Measurements from ENCODE around the genes NCF4 and MPST.

DNA sequence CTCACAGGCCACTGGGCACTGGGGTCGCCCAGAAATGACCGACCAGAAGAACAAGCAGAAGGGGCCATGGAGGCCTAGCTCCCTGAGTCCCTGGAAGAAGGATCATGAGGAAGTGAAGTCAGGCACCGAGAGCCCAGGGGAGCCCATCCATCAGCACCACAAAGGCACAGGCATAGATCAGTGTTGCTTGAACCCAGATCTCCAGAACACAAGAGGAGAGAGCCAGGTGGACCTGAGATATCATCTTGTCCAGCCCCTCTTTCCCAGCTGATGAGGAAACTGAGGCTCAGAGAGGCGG lies 21.2 kb downstream of the APOL3 start:
- PRO-cap = no peak
- RRBS = no CpG with 5 or more reads among the region's 4 CpGs

DNA sequence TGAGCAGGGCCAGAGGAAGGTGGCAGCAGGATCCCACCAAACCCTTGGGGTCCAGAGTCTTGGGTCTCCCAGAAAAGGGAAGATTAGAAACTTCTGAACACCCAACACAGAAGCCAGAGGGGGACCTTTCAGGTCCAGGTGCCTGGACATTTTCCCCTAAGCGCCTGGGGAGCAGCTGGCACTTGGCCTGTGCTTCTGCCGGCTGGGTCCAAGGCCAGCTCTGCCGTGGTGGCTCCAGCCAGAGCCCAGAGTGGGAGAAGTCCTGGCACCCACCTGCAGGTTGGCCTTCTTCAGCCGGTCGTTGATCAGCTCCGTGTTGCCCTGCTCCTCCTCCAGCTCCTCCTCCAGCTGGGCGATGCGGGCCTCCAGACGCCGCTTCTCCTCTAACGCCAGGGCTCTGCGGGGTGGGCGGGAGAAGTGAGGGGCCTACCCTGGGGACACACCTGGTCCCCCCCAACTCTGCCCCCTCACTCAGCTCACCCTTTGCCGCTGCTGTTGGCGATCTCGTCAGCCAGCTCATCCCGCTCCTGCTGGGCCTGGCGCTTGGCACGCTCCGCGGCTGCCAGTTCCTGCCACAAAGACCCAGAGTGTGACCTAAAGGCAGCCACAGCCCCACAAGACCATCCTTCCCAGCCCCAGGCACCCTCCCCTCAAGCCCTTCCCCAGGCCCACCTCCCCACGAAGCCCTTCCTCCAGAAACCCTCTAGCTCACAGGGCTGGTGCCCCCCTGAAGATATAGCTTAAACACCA lies 32.6 kb downstream of the APOL1 start:
- PRO-cap = no peak
- RRBS = 66% methylated on average over 3 of the region's 22 CpGs

GRCh38 chr22:36286135-36287183 lies 33.5 kb downstream of the APOL1 start:
- PRO-cap = no peak
- RRBS = 71% methylated on average over 3 of the region's 36 CpGs

DNA sequence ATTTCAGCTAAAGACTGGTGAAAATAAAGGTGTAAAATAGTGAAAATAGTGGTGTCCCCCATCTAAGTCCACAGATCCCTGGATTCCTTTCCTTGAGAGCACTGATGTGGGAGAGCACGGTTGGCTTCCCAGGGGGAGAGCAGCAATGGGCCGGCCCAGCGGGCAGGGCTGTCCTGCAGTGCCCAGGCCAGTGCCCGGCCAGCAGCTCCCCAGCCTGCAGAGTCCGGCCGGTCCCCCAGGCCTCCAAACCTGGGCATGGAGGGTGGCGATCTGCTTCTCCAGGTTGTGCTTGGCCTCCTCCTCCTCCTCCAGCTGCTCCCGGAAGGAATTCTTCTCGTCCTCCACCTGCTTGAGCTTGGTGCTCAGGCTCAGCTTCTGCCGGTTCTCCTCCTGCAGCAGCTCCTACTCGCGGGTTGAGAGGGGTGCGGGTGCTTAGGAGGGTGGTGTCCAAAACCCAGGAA lies 40.2 kb downstream of the APOL1 start:
- PRO-cap = no peak
- RRBS = 91% methylated on average over 3 of the region's 13 CpGs

GRCh38 chr22:36327715-36328154 lies 60.0 kb downstream of the MYH9 start:
- PRO-cap = no peak
- RRBS = no CpG with 5 or more reads among the region's 10 CpGs

GRCh38 chr22:36330324-36331418 lies 57.1 kb downstream of the MYH9 start:
- PRO-cap = bidirectional peak, plus-strand start at chr22:36330809, minus-strand start at chr22:36330513
- RRBS = 61% methylated on average over 3 of the region's 29 CpGs

DNA sequence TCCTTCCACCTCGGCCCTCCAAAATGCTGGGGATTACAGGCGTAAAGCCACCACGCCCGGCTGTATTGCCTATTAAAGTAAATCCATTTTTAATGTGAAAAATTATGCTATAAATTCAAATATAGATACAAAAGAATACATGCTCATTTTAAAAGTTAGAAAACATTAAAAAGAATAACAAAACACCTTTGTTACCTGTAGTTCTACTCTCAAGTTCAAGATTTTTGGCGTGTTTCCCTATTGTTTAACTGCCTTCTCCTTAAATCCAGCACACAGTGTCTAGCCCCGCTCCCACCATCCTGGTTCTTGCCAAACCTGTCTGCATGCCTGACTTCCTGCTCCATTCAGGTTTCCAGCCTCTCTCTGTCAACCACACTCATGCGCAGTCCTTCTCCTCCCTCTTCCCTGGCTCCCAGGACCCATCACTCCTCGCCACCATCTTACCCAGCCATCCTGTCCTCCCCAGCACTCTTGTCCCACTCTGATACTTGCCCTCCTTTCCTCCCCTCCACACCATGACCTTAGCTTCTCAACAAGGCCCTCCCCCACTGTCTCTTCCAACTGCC lies 7.2 kb upstream of the MYH9 start:
- PRO-cap = no peak
- RRBS = no CpG with 5 or more reads among the region's 8 CpGs

GRCh38 chr22:36396085-36396545 lies 8.3 kb upstream of the MYH9 start:
- PRO-cap = no peak
- RRBS = no CpG with 5 or more reads among the region's 2 CpGs

DNA sequence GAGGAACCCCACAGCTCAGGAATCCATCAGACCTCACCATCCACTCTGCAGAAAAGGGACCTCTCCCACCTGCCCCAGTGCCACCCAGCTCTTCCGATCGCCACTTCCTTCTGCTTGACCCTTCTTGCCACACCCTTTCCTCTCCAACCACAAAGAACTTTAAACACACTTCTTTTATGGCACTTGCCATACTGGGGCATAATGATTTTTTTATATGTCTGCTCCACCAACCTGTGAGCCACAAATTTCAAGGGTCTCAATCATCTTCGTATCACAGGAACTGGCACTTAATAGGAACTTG lies 11.6 kb upstream of the MYH9 start:
- PRO-cap = no peak
- RRBS = no CpG with 5 or more reads among the region's 3 CpGs

- PRO-cap = unidirectional peak, plus-strand start at chr22:36860979; unidirectional peak, plus-strand start at chr22:36861006; unidirectional peak, plus-strand start at chr22:36861043
- RRBS = no CpG with 5 or more reads among the region's 16 CpGs
These were observed at the start of gene NCF4 for GRCh38 chr22:36860755-36861557. Gene NCF4 (plus strand): TSS chr22:36861006.

GRCh38 chr22:36874096-36874468 lies 13.3 kb downstream of the NCF4 start:
- PRO-cap = no peak
- RRBS = no CpG with 5 or more reads among the region's 3 CpGs

- PRO-cap = no peak
- RRBS = no CpG with 5 or more reads among the region's 16 CpGs
These were observed 12.9 kb upstream of the CSF2RB start for GRCh38 chr22:36900000-36901495.

- PRO-cap = no peak
- RRBS = no CpG with 5 or more reads among the region's 11 CpGs
These were observed 25.3 kb downstream of the CSF2RB start for GRCh38 chr22:36938692-36939189.

DNA sequence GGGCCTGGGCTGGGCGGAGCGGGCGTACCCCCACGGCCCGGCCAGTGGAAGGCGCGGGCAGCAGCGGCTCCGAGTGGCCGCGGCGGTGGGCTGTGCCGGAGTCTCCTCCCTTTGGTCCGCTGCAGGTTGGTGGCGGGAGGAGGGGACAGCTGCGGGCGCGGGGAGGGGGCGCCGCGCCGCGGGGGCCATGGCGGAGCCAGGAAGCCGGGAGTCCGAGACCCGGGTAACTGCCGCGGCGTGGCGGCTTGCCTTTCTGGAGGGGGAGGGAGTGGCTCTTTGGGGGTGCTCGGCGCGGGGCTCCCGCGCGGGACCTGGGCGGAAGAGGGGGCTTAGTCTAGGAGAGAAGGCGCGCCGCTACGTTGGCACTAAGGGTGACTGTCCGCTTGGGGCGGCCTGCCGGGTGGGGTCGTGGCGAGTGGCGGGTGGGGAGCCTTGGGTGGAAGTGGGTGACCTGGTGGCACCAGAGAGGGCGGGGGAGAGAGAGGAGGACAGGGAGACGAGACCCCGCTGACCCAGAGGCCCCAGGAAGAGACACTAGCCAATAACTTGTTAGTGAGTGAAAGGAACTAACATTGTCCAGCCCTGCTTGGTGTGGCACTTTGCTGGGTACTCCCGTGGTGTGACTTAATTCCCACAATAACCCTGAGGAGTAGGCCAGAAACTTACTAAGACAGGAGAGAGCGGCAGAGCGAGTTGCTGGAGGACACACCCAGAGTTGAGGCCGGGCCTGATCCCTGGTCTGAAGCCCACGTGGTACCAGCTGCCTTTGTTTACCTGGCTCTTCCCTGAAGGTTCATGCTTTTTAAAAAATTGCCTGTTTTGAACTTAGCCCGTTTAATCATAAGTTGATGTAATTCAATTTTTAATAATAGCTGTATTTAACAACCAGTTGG lies at the start of gene MPST:
TSS of gene MPST (plus strand) at position 93 of the 893 bp plus-strand sequence.
- PRO-cap = bidirectional peak, plus-strand start at position 114 of the sequence, minus-strand start outside the sequence; unidirectional peak, minus-strand start at position 705 of the sequence
- RRBS = 1% methylated on average over 20 of the region's 57 CpGs

- PRO-cap = no peak
- RRBS = 83% methylated on average over 3 of the region's 25 CpGs
These were observed 9.8 kb downstream of the MPST start for GRCh38 chr22:37029076-37029935.

DNA sequence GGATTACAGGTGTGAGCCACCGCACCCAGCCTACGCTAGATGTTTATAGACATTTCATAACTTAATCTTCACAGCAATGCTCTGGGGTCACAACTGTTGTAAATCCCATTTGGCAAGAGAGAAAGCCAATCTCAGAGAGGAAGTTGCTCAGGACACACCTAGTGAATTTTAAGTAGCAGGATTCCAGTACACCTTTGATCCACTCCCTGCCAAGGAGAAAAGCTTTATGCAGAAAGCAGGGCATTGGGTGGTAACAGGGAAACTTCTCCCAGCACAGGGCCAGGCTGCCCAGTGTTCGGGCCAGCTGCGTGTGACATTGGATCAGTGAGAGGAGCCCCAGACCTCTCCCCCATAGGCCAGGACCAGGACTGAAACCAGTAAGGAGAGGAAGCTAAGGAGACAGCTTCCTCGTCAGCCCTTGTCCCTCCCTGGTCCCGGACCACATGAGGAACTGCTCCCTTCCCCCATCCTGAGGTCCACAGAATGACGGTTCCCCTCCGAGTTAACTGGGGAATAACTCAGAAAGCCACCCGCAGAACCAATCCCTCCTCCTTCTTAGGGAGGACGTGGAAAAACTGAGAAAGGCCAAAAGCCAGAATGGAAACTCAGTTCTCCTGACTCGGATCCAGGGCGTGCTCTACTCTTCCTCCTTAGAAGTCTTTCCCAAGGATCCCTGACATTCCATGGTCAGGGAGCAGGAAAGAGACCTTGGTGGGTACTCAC lies 1.0 kb upstream of the KCTD17 start:
- PRO-cap = no peak
- RRBS = no CpG with 5 or more reads among the region's 12 CpGs

DNA sequence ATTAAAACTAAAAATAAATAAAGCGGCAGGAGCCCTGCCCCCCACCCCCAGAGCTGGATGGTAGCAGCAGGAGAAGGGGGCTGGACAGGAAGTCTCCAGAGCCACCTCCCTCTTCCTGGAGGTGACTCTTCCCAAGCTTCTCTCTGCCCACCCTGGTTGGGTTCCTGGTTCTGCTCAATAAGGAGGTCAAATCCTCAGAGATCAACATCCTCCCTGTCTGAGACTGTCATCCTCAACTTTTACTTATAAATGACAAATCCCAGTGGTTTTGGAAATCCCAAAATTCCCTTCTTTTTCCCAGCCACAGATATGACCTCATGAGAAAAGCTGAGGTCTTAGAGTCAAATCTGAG lies 1.0 kb downstream of the C1QTNF6 start:
- PRO-cap = no peak
- RRBS = no CpG with 5 or more reads among the region's 1 CpG

DNA sequence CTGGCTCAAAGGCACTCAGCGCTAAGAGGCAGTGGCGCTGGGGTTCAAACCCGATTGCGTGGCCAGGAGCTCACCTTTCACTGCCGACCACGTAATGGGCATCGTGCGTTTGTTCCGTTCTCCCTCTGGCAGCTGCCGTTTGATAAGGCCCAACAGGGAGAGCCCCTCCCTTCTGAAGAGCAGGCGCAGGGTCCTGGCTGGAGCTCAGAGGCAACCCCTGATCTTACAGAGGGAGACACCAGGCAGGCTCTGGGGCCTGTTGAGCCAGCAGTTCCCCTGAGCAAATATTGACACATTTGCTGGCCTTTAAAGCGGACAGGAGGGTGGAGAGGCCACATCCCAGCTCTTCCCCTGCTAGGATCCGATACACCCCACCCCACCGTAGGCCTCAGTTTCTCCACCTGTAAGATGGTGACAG lies 11.7 kb upstream of the C1QTNF6 start:
- PRO-cap = no peak
- RRBS = no CpG with 5 or more reads among the region's 14 CpGs

- PRO-cap = no peak
- RRBS = no CpG with 5 or more reads among the region's 14 CpGs
These were observed 6.2 kb downstream of the RAC2 start for GRCh38 chr22:37237722-37238355.

- PRO-cap = no peak
- RRBS = 7% methylated on average over 25 of the region's 71 CpGs
These were observed 42.3 kb downstream of the CYTH4 start for GRCh38 chr22:37324368-37325327.

All from kidney (tissue), 2 donors.